Subcutaneous adipose tissue (tissue), 3 donors: ENCODE results near the gene VPS29.

DNA sequence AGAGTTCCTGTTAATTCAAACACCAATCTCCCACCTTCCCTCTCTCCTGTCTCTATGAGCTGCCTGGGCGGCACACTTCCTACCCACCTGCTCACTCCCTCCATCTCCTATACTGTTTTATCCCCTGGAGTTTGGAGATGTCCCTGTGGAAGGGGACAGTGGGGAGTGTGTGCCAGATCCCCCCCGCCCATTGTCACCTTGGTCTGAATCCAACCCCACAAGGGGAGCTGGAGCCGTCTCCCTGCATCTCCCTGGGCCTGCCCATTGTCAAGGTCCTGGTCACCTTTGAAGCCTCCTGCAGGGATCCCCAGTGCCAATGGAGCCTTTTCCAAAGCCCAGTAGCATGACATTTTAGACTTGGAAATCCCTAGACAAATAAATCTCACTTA is 30.7 kb upstream of the ATP2A2 start:
- PRO-cap = no peak
- RAMPAGE, long total RNA, 3 experiments = no peak in any of the 3 experiments

- PRO-cap = no peak
- RAMPAGE, long total RNA, 3 experiments = no peak in any of the 3 experiments
Measured at GRCh38 chr12:110335090-110336311, 54.5 kb downstream of the ATP2A2 start.

GRCh38 chr12:110340175-110340604 is 59.1 kb downstream of the ATP2A2 start:
- PRO-cap = no peak
- RAMPAGE, long total RNA, 3 experiments = no peak in any of the 3 experiments

- PRO-cap = no peak
- RAMPAGE, long total RNA, 3 experiments = no peak in any of the 3 experiments
Measured at GRCh38 chr12:110373738-110374187, 29.7 kb downstream of the ANAPC7 start.

GRCh38 chr12:110501971-110502433 is at the start of gene VPS29:
TSS of gene VPS29 (minus strand) at chr12:110502111.
- PRO-cap = bidirectional peak, plus-strand start at chr12:110502331, minus-strand start at chr12:110502111
- RAMPAGE, long total RNA, 3 experiments = start-site peak on the plus strand in 2 of 3 experiments, at chr12:110502191-110502244 at its widest, 5 reads per replicate; start-site peak on the minus strand in 3 of 3 experiments, at chr12:110502071-110502123 at its widest, 2,695 to 4,296 reads per replicate

DNA sequence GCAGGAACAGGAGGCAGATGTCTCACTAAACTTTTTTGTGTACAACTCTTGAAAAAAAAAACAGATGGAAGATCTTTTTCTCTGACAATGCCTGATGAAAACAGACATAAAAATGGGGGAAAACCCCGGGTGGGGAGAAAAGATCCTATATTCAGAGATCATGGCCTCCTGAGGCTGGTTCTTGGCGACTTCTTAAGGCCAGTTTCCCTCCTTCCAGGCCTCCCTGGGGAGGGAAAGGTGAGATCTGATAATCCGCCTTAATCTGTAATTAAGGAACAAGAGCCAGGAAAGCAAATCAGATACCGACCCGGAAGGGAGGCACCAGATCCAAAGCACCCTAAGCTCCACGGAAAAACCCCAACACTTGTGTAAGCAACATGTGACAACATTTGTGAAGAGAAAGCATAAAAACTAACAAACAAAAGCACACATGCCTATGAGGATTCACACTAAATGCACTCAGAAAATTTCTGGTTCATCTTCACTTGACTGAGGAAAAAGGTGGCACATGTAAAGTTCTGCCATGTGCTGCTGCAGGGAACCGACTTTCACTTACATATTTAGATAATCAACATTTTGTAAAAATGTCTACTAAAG is 40.3 kb downstream of the PPTC7 start:
- PRO-cap = unidirectional peak, plus-strand start at position 427 of the sequence
- RAMPAGE, long total RNA, 3 experiments = no peak in any of the 3 experiments

- PRO-cap = bidirectional peak, plus-strand start at chr12:110543816, minus-strand start at chr12:110543605
- RAMPAGE, long total RNA, 3 experiments = no peak in any of the 3 experiments
Measured at GRCh38 chr12:110543396-110544137, 39.6 kb downstream of the PPTC7 start.

GRCh38 chr12:110687703-110688292 is 1.1 kb downstream of the HVCN1 start:
- PRO-cap = no peak
- RAMPAGE, long total RNA, 3 experiments = no peak in any of the 3 experiments

DNA sequence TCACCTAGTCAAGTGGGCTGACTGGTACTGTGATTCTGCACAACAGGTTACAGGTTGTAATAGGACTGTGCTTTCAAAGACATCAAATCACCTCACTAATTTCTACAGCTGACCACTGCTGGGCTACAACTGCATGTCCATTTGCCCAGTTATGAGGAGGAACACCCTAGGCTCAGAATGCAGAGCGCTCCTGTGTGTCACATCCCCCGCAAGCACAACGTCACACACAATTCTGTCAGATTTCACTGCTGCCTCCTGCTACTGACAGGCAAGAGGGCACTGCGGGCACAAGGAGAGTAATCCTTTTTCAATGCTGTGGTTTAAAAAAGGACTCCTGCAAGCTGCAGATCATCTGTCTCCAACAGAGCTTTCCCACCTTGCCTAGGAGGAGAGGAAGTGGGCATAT is 4.2 kb downstream of the PPP1CC start:
- PRO-cap = no peak
- RAMPAGE, long total RNA, 3 experiments = no peak in any of the 3 experiments

DNA sequence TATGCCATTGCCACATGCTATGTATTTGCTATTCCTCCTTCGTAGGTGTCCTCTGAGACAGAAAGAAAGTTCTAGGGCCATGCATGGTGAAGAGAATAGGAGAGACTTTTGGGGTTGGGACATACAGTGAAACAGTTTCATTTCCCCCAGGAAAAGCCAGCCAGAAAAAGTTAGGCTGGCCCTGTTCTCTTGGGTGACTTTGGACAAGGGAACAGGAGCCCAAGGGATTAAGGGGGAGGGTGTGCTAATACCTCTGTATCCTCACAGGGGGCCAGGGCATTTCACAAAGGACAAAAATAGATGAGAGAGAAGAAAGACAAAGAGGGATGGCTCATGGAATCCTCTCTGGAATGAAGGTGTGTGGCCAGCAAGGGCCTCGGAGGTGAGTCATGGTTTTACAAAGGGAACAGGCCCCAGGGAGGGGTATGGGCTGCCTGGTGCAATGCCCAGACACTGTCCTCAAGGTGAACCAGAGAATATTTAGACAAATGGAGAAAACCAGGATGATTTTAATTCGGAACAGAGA is 14.0 kb upstream of the MYL2 start:
- PRO-cap = no peak
- RAMPAGE, long total RNA, 3 experiments = no peak in any of the 3 experiments

DNA sequence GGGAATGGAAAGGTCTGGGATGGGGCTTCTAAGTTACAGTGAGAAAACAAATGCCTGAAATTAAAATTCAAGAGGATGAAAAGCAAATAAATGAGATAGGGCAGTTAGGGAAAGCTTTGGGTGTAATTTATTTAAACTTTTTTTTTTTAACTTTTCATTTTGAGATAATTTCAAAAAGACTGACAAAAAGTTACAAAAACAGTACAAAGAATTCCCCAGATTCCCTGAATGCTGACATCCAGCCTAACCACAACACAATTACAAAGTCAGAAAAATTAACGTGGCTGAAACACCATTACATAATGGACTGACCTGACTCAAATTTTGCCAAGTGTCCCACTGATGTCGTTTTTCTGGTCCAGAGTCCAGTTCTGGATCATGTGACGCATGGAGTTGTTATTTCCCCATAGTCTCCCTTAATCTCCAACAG is 73.7 kb downstream of the CUX2 start:
- PRO-cap = no peak
- RAMPAGE, long total RNA, 3 experiments = no peak in any of the 3 experiments

GRCh38 chr12:111360342-111360902 is 8.5 kb downstream of the PHETA1 start:
- PRO-cap = no peak
- RAMPAGE, long total RNA, 3 experiments = no peak in any of the 3 experiments

- PRO-cap = no peak
- RAMPAGE, long total RNA, 3 experiments = no peak in any of the 3 experiments
Measured at GRCh38 chr12:111406276-111406443, 437 bp downstream of the SH2B3 start.

- PRO-cap = no peak
- RAMPAGE, long total RNA, 3 experiments = no peak in any of the 3 experiments
Measured at GRCh38 chr12:111430101-111430735, 24.5 kb downstream of the SH2B3 start.

- PRO-cap = no peak
- RAMPAGE, long total RNA, 3 experiments = start-site peak on the plus strand in 1 of 3 experiments, at chr12:111440949-111441239 at its widest, 14 reads per replicate
Measured at GRCh38 chr12:111440958-111441650, 35.4 kb downstream of the SH2B3 start.

GRCh38 chr12:111443607-111443923 is 37.8 kb downstream of the SH2B3 start:
- PRO-cap = bidirectional peak, plus-strand start at chr12:111443705, minus-strand start at chr12:111443547
- RAMPAGE, long total RNA, 3 experiments = no peak in any of the 3 experiments

- PRO-cap = no peak
- RAMPAGE, long total RNA, 3 experiments = no peak in any of the 3 experiments
Measured at GRCh38 chr12:111446636-111447914, 41.4 kb downstream of the SH2B3 start.

- PRO-cap = no peak
- RAMPAGE, long total RNA, 3 experiments = no peak in any of the 3 experiments
Measured at GRCh38 chr12:111448838-111449244, 43.1 kb downstream of the SH2B3 start.

GRCh38 chr12:111451515-111452409 is 46.0 kb downstream of the SH2B3 start:
- PRO-cap = no peak
- RAMPAGE, long total RNA, 3 experiments = no peak in any of the 3 experiments

DNA sequence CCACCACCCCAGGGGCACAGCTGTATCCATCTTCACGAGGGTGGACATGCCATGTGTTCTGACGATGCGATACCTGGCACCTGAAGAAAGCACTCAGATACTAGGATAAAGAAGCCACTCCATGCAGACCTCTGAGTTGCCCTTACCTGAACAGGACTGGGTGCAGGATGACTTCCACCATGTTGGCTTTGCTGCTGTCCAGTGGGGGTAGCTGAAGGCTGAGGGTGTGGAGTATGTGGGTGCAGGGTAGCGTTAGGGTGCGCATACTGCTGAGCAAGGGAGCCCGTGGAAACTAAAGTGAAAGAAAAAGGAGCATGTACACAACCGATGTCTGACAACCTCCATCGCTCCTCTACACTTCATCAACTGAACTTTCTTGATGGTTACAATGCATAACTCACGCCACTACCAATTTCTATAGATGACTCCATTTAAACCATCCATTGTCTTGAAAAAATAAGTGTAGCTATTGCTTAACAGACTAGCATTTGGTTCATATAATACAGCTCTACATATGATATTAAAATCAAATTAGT is 51.4 kb downstream of the SH2B3 start:
- PRO-cap = no peak
- RAMPAGE, long total RNA, 3 experiments = no peak in any of the 3 experiments